Cytotoxic T cell (primary cell): ENCODE measurements around a stretch of chr14.

DNA sequence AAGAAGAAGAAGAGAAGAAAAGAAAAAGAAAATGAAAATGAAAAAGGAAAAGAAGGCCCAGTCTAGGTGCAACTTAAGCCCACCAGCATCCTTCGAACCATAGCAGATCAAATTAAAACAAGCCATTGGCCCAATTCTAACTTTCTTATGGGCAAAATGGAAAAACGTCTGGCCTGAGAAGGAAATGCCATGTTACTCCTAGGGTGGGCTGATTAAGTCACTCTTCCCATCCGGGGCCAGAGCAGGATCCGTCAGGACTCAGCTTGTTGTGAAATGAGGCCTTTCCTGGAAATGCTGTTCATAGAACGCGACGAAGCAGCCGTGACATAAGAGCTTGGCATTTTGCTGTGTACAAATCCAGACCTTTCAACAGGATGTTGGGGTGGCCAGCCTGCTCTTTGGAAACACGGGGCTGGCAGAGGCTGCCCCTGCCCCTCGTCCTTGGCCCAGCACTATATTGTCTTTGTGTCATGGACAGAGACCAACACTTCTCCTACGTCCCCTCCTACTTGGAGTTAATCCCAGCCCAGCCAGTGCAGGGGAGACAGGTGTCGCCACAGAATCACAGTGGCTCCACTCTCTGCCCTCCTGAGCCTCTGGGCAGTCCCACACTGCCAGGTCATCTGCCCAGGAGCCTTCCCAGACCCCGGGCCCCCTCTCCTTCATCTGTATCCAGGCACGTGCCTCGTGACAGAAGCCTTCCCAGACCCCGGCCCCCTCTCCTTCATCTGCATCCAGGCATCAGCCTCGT is 18.7 kb upstream of the EIF5 start:
- PRO-cap, 2 experiments = no peak in any of the 2 experiments

DNA sequence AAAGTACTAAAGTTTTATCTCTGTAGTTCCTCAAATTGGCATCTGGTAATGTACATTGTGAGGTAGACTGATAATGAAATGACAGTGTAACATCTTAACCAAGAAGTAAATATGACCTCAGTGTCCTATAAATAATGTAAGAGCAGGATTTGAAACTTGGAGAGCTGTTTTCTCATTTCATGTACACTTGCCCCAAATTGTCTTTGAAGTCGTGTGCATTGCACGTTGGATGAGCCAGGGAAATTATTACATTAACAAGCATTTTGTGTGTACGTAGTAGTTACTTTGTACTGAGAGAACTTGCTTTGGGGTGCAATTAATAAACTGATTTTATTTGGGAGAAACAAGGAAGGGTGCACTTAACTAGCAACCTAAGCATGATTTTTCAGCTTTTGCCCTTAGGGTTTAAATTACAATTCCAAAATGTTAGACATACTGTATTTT is 7.5 kb downstream of the EIF5 start:
- PRO-cap, 2 experiments = no peak in any of the 2 experiments

DNA sequence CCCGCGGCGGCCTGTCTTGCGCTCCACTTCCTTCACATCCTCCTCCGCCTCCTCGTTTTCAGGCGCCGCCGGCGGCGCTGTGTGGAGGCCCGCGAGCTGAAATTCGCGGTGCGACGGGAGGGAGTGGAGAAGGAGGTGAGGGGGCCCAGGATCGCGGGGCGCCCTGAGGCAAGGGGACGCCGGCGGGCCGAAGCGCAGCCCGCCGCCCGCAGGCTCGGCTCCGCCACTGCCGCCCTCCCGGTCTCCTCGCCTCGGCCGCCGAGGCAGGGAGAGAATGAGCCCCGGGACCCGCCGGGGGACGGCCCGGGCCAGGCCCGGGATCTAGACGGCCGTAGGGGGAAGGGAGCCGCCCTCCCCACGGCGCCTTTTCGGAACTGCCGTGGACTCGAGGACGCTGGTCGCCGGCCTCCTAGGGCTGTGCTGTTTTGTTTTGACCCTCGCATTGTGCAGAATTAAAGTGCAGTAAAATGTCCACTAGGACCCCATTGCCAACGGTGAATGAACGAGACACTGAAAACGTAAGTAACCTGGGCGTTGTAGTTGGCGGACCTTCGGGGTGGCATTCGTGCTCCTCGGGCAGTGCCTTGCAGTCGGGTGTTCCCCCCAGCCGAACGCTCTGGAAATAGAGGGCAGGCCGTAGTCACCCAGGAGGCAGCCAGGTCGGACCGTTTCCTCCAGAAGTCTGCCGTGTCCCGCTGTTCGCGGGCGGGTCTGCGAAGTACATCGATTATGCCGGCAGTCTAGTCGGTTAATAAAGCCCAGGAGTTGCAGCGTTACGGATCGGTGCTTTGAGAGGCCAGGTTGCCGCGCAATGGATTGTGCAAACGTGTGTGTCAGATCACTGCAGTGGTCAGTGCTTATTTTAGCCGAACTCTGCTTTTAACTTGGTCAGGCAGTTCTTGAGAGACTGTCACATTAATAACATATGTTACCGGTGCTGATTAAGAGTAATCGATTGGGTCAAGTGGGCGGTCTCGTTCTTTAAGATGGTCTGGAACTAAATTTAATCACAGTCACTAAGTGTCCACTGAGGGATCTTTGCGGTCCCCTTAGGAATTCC is 678 bp downstream of the MARK3 start:
- PRO-cap, 2 experiments = peak in 2 of 2 experiments; most common plus-strand start position 35 of the sequence (in 1); most common minus-strand start position 81 of the sequence (in 2)

DNA sequence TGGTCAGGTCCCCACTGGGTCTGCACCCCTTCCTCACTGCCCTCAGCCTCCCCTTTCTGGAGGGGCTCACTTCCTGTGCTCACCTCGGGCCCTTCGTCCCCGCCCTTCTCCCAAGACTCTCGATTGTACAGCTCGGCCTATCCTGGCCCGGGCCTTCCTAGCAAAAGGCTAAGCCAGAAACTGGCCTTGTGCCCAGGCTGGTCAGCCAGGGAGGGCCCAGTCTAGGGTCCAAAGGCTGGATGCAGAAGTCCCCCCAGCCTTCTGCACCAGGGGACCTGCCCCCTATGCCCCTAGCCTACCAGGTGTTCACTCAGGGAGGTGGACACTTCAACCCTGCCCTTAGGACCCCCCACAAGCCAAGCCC is 4.5 kb downstream of the CKB start:
- PRO-cap, 2 experiments = no peak in any of the 2 experiments

DNA sequence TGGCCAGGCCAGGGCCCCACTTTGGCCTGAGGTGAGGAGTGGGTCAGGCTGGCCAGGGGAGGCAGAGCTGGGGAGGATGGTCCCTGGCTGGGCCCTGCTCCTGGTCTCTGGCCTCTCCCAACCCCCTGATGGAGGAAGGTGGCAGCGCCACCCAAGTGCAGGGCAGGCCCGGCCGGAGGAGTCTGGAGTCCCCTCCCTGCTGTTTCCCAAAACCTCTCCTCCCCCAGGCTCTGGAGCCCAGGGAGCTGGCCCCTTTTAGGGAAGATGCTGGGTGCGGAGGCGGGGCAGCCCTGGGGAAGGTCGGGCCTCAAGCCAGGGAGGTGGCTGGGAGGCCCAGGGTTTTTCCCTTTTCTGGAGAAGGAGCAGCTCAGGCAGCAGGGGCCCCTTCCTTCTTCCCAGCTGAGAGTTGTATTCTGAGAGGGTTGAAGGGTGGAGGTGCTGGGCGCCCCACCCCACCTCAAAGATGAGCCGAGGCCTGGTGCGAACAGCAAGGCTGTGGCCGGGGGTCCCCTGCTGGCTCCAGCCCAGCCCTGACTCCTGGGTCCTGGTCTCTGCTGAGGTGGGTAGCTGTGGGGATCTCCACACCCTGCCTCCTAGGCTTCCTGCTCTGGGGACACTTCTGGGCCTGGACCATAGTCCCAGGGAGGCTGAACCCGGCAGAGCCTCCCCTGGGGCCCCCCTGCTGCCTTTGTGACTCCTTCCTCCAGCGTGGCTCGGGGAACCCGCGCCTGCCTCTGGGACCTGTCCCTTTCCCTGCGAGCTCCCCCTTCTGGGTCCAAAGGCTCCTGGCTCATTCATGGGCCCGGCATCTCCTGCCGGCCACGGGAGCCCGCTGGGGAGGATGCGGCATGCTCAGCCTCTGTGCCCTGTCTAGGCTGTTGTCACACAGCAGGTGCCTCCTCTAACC is 4.2 kb downstream of the TRMT61A start:
- PRO-cap, 2 experiments = no peak in any of the 2 experiments

DNA sequence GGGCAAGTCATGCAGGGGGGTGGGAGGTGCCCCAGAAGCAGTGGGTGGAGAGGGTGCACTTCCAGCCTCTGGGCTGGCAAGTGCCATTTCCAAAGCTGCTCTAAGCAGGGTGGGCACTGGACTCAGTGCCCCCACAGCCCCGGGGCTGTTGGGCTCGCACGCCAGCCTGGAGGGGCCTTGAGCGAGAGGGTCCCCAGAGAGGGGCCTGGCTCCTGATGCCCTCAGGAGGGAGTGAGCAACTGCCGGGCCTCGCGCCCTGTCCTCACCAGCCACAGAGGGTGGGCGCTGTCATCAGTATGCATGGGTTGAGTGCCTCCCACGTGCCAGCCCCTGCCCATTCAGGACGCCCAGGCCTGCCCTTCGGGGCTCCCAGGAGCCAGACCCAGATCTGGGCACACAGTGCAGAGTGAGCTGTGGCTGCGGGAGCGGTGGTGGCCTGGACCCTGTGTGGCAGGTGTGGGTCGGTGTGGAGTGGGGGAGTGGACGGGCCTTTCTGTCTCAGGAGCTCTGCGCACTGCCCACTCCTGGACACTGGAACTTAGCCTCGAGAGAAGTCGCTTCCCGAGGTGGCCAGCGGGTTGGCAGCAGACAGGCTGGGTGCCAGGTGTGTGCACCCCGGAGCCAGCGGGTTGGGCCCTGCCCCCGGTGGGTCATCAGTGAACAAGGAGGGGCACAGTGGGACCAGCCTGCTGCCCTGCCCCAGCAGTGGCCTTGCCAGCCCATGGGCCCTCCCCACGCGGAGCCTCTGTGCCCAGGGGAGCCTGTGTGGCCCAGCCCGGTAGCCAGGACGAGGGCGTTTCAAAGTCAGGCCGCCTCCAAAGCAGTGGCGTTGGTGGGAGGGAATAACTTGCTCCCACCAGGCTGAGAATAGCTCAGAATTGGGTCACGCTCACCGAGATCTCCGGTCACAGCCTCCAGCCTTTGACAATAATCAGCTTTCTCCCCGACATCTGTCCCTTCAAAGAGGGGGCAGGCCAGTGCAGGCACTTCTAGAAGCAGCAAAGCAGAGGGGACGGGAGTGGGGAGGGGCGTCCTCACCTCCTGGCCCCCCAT is 9.4 kb downstream of the TRMT61A start:
- PRO-cap, 2 experiments = no peak in any of the 2 experiments

GRCh38 chr14:103672975-103673653 is 42.1 kb downstream of the XRCC3 start:
- PRO-cap, 2 experiments = no peak in any of the 2 experiments

DNA sequence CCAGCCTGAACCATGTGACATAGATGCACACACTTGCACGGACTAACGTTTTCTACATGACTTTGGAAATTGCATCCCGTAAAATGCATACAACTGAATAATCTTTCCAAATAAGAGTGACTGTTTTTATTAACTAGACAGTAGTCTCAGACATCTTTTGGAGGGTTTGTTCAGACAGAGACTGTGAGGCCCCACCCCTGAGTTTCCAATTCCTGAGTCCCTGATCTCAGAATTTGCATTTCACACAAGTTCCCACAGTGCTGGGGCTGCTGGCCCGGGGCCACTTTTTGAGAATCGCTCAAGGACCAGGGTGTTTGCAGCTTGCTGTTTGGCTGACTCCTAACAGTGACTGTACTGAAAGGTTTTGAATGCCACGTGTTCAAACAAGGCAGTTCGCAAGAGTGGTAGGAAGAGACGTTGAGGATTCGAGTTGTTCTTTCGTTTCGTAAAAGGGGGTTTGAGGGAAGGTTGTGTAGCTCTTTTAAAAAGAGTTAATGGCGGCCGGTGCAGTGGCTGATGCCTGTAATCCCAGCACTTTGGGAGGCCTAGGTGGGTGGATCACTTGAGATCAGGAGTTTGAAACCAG is 25.8 kb downstream of the XRCC3 start:
- PRO-cap, 2 experiments = peak in 1 of 2 experiments; most common plus-strand start position 489 of the sequence (in 1)

DNA sequence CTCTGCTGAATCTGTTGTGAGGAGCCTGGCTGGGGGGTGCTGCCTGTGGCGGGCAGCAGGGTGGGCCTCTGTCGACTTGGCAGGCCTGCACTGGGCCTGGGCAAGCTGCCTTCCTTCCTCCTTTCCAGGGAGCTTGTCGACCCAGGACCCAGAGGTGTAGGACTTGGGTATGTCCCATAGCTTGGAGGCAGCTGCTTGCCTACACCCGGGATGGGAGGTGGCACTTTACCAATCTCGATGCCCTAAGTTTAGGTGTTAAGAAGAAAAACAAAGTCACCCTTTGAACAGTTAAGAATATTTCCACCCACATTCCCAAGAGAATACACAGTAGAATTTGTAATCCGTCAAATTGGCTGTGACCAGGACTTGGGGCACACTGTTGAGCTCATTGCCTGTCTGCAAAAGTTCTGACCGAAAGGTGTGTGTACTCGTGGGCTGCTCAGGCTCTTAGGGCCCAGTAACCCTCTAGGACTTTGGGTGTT is 26.5 kb downstream of the ZFYVE21 start:
- PRO-cap, 2 experiments = no peak in any of the 2 experiments

DNA sequence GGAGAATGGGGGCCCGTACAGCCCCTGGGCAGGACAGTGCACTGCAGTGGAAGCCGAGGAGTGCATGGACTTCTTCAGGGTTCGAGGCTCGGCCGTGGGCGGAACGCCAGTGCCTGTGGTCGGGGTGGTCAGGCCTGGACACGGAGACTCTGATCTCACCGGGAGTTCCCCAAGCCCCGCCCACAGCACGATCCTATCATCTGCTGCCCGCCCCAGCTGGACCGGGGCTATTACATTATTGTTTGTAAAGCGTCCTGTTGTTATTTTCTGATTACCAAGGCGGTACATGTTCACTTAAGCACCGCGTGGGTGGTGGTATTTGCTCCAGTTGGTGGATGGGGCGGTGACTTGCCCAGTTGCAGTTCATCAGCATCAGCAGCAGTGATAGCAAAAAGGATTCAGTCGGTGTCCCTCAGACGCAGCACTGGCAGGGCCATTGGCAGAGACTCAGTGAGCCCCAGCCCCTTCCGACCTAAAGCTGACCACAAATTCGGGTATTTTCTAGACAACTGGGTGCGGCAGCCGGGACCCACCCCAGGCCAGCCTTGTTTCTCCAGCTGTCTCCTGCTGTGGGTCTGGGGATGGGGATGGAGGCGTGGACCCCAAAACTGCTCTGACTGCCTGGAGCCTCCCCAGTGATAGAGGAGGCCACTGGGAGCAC is 31.6 kb downstream of the ATP5MJ start:
- PRO-cap, 2 experiments = no peak in any of the 2 experiments

GRCh38 chr14:104049880-104050203 is 35.7 kb upstream of the ASPG start:
- PRO-cap, 2 experiments = no peak in any of the 2 experiments

DNA sequence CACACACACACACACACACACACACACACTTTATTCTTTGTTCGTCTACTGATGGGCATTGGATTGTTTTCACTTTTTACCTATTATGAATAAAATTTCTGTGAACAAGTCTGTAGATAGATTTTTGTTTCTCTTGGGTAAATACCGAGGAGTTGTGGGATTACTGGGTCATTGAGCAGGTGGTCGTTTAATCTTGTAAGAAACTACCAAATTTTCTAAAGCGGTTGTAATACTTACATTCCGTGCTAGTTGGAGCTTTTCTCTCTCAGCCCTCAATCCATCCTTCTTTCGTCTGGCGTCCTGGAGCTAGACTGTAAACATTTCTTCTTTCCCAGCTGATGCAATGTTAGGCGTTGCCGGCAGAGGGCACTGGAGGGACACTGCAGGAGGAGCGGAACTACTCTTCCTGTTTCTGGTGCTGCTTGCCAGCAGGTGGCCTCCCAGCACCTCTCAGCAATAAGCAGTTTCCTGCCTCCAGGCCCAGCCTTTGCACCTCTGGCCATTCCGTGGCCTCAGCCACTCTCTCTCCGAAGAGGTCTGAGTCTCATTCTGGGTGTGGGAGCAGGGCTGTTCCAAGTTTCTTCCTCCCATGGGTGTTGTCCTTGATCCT is 7.6 kb upstream of the ASPG start:
- PRO-cap, 2 experiments = peak in 1 of 2 experiments; most common plus-strand start position 463 of the sequence (in 1)

DNA sequence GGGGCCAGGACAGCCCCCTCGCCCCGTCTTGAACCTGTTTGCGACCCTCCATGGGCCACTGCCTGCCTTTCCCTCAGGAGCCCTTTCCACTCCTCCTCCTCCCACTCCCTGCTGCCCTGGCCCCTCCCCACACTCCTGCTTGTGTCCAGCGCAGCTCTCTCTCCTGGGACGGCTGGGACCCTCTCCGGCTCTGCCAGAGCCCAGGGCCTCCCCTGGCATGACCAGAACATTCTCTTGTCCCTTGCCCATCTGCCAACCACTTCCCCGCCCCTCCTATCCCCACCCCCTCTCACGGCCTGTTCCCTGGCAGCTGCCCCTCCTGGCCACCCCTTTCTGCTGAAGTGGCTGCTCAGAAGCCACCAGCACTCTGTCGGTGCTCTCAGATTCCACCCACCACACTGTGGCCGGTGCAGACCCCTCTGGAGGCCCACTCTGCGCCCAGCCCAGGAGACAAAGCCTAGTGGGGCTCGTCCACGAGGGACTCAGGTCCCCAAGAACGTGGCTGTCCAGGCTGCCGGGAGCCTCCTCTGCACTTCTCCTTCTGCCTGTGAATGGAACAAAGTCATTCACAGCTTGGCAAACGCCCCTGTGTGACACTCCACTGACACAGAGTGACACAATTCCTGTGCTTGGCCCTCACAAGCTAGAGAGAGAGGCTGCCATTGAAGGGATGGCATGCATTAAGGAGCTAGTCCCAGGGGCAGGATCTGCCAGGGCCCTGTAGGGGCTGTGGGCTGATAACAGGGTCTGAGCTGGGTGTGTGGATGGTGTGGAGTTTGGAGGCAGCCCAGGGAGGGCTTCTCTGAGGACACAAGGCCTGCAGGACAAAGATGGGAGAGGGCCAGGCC is 1.4 kb downstream of the ASPG start:
- PRO-cap, 2 experiments = no peak in any of the 2 experiments

DNA sequence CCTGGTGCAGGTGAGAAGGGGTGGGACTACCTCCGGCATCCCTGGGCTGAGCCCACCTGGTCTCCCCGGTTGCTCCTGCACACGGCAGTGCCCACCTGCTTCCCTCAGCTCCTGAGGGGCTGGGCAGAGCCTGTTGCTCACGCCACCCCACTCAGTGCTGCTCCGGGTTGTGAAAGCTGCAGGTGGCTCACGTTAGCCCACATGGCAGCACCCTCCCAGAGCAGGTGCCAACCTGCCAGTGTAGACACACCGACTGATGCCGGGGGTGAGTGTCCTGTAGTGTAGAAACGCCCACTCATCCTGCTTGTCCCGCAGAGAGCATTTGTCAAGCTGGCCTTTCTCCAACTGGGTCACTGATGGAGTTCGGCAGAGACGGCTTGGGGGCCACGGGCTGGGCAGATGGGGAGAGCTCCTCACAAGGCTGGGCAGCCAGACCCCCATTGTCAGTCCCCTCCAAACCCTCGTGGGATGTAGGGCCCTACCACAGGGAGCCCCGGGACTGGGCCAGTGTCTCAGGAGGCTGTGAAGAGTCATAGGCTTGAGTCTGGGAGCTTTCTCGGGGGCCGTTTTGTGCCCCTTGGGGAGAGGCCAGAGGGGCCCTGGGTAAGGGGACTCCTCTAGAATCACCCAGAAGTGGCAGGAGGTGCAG is 24.3 kb upstream of the KIF26A start:
- PRO-cap, 2 experiments = no peak in any of the 2 experiments

- PRO-cap, 2 experiments = no peak in any of the 2 experiments
Measured at GRCh38 chr14:104223836-104224269, 85.5 kb downstream of the KIF26A start.

- PRO-cap, 2 experiments = no peak in any of the 2 experiments
Measured at GRCh38 chr14:104229404-104230038, 91.1 kb downstream of the KIF26A start.

GRCh38 chr14:104677170-104677969 is 12.0 kb upstream of the INF2 start:
- PRO-cap, 2 experiments = no peak in any of the 2 experiments

GRCh38 chr14:104686846-104687495 is 2.4 kb upstream of the INF2 start:
- PRO-cap, 2 experiments = no peak in any of the 2 experiments

- PRO-cap, 2 experiments = no peak in any of the 2 experiments
Measured at GRCh38 chr14:104707192-104707636, 16.8 kb upstream of the ADSS1 start.

DNA sequence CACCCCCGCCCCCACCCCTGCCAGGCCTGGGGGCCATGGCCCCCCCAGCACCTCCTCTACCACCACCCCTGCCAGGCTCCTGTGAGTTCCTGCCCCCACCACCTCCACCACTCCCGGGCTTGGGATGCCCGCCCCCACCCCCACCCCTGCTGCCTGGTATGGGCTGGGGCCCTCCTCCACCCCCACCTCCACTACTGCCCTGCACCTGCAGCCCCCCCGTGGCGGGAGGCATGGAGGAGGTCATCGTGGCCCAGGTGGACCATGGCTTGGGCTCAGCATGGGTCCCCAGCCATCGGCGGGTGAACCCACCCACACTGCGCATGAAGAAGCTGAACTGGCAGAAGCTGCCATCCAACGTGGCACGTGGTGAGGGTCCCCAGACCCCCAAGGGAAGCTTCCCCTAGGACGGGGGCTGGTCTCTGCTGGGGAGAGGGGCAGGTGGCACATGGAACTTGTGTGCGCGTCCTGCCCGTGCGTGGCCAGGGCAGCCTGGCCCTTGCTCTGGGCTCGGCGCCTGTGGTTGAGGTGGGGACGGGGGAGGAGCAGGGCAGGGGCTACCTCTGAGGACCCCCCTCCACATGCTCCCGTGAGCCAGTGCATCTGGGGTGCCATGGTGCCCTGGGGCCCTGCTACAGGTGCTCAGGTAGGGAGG is 16.3 kb upstream of the ADSS1 start:
- PRO-cap, 2 experiments = no peak in any of the 2 experiments